Placental pericyte (primary cell): ENCODE measurements around the gene ACVR1.

DNA sequence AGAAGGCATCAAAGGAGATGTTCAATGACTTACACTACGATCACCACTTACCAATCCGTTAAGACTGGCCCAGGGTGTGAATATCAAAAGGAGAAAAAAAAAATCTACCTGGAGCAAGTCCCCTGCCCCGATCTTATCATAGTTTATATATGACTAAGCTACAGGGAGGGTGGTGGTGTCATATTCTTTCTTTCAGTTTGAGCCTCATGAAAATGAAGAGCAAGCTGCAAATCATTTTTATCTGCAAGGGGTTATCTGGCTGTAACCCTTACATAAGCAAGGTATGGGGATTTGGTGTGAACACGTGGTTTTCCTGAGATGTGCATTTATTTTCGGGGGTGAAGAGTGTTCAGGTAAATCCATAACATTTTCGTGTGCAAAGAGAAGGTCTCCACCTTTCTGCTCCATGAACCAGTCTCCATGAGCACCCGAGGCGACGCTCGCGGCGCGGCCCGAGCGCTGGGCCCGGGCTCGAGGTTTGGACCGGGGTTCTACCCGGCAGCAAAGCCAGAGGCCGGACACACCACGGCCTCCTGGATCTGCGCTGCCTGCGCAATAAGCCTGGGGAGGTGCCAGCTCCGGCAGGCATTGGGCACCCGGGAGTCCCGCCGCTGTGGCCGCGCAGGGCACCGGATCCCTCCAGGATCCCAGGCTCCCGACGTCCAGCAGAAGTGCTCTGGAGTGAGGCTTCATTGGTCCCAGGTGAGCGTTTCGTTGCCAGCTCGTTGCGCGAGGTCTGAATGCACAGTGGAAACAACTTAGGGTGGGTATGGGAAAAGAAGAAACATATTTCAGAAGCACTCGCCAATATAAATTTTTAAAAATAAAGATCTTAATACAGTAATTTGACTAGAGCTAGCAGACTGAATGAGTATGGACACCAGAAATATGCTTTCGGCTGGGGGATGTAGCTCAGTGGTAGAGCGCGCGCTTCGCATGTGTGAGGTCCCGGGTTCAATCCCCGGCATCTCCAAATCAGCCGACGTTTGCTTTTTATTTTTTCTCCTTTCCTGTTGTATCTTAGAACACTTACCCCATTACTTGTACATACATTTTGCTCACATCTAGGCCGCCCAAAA lies 36.0 kb upstream of the GPD2 start:
- CAGE, long polyA plus RNA, result no peak

DNA sequence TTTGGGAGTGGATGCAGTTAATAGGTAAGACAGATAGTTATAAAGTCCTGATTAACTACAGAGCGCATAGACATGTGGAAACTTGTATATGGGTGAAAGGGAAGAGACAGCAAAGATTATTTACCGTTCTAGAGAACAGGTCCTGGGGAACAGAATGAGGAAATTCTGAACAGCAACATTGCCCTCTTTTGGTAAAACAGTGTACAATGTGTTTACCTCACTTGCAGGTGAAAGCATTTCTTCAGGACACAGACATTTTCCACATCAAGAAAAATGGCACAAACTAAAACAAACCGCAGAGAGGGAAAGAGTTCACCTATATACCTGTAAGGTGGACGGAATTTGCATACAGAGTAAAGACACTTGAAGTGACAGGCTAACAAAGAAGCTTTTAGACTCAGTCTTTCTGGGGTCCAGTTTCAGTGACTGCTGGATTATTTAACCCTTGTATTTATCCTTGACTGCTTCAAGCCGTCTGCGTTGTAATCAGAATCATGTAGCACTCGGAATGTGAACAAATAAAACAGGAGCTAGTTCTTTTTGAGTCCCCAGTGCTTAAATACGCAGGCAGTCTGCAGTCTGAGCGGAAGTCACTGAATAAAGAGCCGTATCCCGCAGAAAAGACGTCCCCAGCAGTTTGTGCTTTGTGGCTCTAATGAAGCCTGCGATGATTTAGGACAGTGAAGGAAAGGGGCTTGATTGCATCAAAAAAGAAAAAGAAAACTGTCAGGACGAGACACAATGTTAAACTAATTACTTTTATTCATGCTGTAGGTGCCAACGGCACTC lies 364.8 kb upstream of the GALNT5 start:
- CAGE, long polyA plus RNA, result no peak

GRCh38 chr2:157397391-157398073 lies 46.4 kb downstream of the CYTIP start:
- CAGE, long polyA plus RNA, result no peak

DNA sequence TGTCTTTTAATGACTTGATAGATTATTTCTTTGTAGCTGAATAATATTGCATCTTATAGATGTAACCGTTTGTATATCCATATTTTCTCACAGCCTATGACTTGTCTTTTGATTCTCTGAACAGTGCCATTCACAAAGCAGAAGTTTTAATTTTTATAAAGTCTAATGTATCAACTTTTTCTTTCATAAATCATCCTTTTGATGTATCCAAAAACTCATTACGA lies 34.0 kb downstream of the CYTIP start:
- CAGE, long polyA plus RNA, result no peak

GRCh38 chr2:157411432-157411995 lies 32.4 kb downstream of the CYTIP start:
- CAGE, long polyA plus RNA, result no peak

- CAGE, long polyA plus RNA, result no peak
These were observed 1.3 kb downstream of the CYTIP start for GRCh38 chr2:157442661-157442947.

- CAGE, long polyA plus RNA, result no peak
These were observed 57.9 kb downstream of the ACVR1 start for GRCh38 chr2:157818114-157818735.

DNA sequence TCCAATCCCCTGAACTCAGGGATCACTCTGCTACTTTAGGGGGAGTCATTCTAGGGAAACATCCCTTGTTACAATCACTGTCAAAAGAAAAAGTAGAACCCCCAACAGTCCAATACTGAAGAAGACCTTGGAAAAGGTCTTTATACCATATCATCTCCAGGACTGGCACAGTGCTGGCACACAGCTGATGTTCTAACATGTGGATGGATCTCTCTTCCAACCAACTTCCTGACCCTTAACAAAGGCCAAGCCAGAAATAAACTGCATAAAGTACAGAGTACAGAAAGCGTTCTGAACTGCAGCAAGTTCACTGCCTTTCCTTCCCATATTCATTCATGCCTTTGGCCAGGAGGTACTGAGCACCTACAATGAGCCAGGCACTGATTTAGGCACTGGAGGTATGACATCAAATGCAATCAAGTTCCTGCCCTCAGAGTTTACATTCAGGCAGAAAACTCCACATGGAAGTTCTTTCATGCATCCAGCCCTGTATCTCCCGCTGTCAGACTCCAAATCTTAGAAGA lies 34.0 kb downstream of the ACVR1 start:
- CAGE, long polyA plus RNA, result no peak

DNA sequence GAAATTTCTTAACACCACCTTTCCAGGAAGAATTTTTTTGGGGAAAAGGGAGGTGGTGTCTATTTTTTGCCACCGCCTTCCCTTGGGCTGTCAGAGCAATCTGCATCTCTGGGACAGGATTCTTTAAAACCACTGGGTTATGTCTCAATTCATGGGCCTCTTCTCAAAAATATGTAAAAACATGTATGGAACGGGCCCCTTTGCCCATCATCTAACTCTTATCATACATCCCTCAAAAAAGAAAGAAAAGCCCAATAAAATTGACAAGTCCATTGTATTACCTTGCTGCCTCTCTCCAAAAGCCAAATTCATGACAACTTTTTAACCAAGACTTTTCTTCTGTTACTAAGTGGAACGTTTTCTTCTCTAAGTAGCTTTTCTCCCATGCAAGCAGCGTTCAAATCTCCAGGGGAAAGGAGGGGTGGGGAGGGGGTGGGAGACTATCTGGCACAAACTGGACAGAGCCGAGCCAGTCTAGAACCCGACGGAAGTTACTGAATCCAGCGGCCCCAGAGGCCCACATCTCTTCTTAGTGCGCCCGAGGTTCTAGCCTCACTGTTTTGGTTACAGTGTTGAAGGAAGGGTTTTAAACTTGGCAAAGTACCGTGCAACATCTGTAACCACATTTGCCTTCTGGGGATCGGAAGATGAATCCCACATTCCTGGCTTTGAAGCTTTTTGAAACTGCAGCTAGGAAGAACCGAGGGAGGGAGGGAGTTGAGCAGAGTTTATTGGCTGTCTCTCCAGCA lies 1.4 kb downstream of the ACVR1 start:
- CAGE, long polyA plus RNA, result no peak

DNA sequence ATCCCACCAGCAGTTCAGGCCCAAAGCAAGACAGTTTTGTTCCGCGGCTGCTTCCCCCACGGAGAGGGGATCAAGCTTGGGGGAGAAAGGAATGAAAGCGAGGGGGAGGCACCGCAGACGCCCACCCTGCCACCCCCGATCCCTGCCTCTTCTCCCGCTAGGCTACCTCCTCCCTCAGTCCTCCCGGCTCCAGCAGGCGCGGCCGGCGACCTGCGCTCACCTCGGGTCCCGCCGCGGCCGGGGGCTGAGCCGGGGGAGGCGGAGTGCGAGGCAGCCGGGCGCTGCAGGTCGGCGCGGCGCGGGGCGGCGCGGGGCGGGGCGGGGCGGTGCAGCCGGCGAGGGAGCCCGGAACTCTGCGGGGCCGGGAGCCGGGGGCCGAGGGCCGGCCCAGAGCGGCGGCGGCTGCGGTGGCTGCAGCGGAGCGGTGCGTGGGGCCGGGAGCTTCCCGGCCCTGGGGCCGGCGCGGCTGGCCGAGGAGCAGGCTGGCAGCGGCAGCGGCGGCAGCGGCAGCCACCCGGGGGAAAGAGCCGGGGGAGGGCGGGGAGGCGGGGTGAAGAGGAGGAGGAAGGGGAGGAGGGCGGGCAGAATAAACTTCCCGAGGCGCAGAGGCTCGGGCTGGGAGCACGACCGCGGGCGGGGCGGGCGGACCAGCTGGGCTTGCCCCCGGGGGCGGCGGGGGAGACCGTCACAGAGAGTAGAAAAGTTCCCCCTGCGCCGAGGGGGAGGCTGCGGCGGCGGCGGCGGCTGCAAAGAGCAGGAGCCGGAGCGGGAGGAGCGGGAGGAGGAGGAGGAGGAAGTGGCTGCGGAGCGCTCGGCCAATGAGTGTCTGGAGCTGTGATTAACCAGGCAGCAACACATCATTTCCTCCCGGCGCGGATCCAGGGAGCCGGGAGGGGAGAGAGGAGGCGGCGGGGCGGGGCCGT lies at the start of gene ACVR1:
ACVR1 (minus strand) TSS at position 755 of the 923 bp plus-strand sequence.
- CAGE, long polyA plus RNA, result no peak

- CAGE, long polyA plus RNA, result no peak
These were observed 26.8 kb downstream of the UPP2 start for GRCh38 chr2:158128527-158128851.

DNA sequence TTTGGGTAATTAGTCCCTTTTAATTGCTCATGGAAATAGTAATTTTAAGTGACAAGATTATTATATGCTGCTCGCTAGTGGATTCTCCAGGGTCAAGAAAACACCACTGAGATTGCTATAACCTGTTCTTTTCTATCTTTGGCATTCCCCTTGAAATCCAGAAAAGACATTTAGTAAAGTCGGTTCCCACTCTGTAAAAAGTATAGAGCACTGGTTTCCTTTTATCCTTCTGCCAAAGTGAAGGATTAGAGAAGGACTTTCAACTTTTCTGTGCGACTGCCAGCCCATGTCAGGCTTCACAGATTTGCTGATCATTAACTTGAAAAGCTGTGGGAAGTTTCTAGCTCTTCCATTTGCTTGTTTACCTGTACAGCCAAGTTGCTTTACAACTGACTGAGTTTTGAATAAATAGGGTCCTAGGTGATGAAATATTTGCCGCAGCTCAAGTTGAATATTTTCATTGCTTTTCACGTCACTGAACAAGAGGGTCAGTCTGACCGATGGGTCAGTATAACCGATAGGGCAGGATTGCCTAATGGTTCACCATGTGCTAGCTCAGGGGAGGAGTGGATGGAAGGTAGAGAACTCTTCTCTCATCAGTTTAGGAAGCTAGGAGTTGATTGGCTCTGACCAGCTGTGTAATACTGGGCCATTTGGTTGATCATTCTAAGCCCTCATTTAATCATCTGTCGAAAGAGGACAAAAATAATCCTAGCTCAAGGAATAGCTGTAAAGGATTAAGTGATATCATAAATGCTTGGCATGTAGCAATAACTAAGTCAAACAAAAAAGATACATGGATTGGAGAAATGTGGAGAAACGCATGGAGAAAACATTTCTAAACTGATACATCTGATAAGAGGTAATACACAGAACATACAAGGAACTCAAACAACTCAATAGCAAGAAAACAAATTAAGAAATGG lies 30.4 kb downstream of the UPP2 start:
- CAGE, long polyA plus RNA, result no peak

DNA sequence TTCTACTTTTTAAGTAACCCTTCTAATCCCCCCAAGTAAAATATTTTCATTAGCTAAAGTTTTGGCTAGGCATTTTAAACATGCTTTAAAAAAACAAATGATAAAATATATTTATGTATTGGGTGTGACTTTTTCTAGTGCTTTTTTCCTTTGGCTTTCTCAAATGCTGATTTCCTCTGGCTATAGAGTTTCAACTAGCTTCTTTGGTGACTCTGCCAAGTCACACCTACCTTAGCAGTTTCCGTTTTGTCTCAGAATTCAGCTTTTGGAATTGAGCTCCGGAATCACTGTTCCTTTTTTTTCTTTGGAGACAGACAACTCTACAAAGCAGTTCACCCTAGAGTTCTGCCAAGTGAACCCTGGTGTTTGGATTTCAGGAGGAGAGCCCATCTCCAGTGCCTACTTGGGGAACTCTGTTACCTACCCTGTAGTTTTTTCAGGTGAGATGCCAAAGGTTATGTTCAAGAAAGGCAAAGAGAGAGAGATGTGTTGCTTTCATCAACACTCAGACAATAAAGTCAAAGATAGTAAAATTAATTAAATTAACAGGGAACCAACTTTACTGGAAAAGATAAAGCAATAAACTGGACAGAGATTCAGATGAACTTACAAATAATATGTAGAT lies 89.9 kb downstream of the UPP2 start:
- CAGE, long polyA plus RNA, result no peak

DNA sequence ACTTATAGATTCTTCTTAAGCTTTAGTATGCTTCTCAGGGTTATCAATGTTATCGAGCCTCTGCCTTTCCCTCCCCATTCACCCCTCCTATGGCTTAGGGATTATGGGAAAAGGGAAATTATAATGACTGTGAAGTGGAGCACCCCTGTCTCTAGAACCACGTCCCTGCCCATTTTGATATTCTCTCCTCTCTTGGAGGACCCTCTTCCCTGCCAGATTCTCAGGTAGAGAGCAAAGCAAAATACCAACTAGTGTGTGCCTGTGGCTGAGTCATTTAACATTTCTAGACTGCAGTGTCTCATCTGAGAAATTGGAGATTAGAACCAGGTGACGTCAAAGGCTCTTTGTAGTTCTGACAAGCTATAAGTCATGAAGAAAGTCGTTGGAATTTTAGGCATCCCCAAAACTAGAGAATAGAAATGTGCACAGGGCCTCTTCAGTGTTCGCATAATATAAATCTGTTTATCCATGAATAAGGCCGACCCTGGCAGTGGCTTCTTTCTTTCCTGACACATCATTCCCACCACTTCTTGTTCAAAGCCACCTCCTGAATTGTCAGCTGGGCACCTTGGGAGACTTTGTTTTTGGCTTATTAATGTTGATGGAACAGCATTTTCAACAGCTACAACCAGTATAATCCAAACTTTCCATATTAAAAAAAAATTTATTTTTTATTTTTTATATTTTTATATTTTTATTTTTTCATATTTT lies 74.3 kb upstream of the TANC1 start:
- CAGE, long polyA plus RNA, result no peak

DNA sequence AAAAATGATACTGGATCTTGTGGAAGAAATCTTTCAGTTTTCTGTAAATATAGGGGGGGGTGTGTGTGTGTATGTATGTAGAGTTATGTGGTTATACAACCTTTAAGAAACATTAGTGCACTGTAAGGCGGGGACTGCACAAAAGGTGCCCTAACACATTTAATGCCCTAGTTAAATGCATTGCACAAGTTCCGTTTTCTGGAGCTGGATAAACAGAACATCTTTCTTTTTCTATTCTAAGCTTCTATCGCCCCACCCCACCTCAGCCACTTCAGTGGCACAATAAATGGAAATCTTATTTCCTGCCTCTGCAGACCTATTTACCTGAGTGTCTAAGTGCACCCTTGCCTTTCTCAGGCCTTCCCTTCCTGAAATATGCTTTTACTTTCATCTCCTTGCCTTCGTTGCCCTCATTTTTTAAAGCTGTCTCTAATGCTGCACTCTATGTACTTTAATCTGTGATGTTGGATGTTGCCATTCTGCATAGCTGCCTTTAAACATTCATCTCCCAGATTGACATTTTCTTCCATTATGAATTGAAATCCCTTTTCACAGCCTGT lies 123.6 kb downstream of the TANC1 start:
- CAGE, long polyA plus RNA, result no peak

DNA sequence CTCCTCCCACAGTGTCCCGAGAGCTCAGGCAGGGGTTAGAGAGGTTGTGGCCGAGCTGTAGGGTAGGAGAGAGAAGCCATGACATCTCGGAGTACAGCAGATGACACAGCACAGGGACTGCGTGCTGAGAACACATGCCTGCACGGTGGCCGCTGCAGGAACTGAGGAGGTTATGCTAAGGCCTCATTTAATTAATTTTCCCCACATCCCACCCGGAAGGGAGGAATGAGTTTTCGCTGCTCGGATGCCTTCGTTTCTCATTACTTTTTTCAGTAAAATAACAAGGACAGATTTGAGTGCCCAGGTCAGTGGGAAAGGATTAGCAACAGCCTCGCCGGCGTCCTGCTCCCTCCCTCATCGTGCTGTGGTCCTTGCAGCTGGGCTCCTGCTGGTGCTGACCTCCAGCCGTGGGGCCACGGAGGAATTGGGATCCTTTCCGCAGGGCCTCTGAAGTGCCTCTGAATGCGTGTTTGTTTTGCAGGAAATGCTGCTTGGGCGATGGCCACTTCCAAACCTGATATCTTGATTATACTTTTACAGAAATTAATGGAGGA lies 61.2 kb downstream of the WDSUB1 start:
- CAGE, long polyA plus RNA, result no peak

DNA sequence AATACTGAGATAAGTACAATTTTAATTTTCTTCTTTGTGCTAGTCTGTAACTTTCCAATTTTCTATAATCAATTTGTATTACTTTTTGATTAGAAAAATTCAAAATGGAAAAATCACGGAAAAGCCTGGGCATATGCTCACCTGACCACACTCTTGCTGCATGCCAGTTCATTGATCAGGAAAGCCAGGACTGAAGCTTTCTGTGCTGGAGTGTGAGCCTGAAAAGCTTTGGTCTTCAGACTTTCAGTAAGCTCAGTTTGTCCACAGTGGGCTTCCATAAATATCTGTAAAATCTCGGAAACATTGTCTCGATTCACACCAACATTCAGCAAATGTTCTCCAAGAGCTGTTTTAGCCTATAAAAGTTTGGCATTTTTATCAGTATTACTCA lies 98.5 kb upstream of the WDSUB1 start:
- CAGE, long polyA plus RNA, result no peak

- CAGE, long polyA plus RNA, result no peak
These were observed 12.7 kb downstream of the BAZ2B start for GRCh38 chr2:159603431-159604281.

GRCh38 chr2:159738468-159738854 lies 26.2 kb downstream of the MARCHF7 start:
- CAGE, long polyA plus RNA, result no peak

GRCh38 chr2:159753814-159754304 lies 41.6 kb downstream of the MARCHF7 start:
- CAGE, long polyA plus RNA, result no peak